Breast (tissue), 4 donors: Measurements from ENCODE around the gene NDFIP1.

DNA sequence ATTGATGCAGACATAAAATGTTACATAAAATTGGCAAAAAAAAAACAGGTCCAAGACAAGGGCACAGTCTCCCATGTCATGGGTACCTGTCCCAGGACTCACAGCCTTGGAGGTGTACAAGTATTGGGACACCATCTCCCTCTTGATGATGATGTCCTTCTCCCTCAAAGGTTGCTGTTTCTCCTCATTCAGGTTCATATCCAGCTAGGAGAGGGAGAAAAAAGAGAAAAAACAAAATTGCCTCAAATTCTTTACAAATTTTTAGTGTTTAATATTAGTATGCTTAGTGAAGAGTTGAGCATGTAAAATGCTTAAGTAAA, 34.8 kb downstream of the DIAPH1 start:
- PRO-cap, 3 experiments: no peak in any of the 3 experiments

- PRO-cap, 3 experiments: no peak in any of the 3 experiments
- RRBS: no CpG with 5 or more reads among the region's 5 CpGs
These were observed 28.7 kb downstream of the DIAPH1 start for GRCh38 chr5:141589982-141590522.

DNA sequence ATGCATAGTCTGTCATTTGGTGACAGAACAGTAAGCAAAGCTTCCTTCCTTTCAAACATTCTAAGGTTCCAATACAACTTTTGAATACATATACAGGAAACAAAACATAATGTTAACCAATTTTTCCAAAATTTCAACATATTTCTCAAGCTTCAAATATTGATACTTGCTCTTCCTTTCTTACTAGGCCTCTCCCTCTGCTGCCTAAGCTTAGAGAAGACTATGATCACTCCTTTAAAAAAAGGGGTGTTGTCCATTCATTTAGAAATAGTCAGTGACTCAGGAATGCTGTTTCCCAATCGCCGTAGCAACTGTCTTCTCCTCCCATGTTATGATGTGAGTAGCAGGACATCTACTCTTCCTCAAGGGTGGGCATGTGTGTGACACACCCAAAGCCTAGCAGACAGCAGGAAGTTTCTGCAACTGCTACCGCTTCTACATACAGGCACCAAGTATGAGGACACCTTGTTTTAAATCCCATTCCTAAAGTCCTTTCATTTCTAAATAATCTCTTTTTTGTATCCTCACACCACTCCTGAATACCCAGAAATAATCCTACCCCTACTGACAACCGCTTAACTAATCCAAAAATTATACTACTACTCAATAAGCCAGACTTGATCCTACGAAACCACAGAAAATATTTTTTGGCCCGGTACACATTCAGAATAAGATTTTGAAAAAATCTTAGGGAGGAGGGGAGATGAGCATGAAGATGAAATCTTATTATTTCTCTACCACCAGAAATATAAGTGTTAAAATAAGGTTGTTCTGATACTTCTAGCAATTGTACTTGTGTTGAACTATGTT, 14.4 kb downstream of the DIAPH1 start:
- PRO-cap, 3 experiments: no peak in any of the 3 experiments
- RRBS: no CpG with 5 or more reads among the region's 6 CpGs

- PRO-cap, 3 experiments: no peak in any of the 3 experiments
- RRBS: no CpG with 5 or more reads among the region's 9 CpGs
These were observed 1.1 kb downstream of the DIAPH1 start for GRCh38 chr5:141617666-141618046.

GRCh38 chr5:141680068-141680759, 1.8 kb downstream of the ARAP3 start:
- PRO-cap, 3 experiments: no peak in any of the 3 experiments
- RRBS: 67% methylated on average over 4 of the region's 18 CpGs

- PRO-cap, 3 experiments: no peak in any of the 3 experiments
- RRBS: 42% methylated on average over 2 of the region's 4 CpGs
These were observed 69.7 kb downstream of the PCDH1 start for GRCh38 chr5:141808433-141809046.

DNA sequence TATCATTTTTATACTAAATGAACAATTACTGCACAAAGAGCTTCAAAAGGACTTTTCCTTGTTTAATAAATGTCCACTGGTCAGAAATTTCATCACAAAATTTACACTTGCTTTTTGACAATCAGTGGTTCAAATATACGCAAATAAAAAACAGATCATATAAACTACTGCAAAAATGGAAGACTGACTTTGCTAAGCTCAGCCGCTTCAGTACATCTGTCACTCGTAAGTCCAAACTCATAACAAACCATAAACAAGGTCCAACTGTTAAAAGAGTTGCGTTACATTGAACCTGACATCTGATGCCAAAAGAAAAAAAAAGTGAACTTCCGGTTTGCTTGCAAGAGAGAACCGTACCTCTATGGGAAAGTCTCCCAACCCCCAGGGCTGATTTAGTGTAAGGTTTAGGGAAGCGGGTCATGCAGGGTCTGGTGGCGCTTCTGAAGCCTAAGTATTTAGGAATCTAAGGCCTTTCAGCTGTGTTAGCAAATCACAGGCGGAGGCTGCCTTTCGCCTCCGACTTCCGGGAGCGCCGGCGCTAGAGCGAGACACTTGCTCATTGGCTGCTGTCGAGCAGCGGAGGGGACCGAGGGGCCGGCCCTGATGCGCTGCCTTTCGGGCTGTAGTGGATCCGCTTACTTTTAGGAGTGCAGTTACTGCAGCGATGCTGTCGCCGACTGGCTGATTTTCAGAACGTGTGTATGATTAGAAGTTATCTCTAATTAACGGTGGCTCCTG, 11.9 kb upstream of the GNPDA1 start:
- PRO-cap, 3 experiments: peak in 3 of 3 experiments; most common plus-strand start position 625 of the sequence (in 3); most common minus-strand start position 442 of the sequence (in 3)
- RRBS: 0% methylated on average over 3 of the region's 28 CpGs

GRCh38 chr5:142053345-142054132, 40.7 kb upstream of the GNPDA1 start:
- PRO-cap, 3 experiments: no peak in any of the 3 experiments
- RRBS: no CpG with 5 or more reads among the region's 4 CpGs

DNA sequence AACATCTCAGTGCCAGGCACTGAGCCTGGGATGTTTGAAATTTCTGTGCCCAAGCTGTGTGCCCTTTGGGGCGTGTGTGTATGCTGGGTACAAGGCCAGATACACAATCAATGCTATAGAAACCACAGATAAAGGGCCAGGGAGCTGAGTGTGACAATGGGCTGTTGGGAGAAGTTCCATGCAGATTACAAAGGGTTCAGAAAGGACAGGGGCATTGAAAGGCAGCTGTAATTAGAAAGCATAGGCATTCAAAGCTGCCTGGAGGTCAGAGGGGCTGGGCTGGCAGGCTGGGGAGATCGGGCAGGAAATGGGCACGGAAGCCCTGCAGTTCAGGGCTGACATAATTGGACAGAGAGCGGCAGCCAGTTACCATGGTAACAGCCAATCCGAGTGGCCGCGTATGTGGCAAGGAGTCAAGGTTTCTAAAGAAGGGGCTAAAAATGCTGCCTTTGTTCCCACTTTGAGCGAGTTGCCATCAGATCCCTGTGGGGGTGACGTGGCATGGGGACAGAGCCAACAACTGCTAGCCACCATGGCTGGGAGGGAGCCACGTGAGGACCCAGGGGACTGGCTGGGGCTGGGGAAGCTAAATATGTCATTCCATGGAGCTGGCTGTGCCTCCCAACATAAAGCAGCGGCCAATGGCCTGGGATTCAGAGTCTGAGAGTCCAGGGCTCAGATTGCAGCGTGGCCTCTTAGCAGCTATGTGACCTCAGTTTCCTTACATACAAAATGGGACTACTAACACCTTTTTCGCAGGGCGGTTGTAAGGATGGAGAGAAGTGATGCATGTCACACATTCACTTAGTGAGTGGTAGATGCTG, 44.7 kb upstream of the NDFIP1 start:
- PRO-cap, 3 experiments: no peak in any of the 3 experiments
- RRBS: no CpG with 5 or more reads among the region's 14 CpGs

DNA sequence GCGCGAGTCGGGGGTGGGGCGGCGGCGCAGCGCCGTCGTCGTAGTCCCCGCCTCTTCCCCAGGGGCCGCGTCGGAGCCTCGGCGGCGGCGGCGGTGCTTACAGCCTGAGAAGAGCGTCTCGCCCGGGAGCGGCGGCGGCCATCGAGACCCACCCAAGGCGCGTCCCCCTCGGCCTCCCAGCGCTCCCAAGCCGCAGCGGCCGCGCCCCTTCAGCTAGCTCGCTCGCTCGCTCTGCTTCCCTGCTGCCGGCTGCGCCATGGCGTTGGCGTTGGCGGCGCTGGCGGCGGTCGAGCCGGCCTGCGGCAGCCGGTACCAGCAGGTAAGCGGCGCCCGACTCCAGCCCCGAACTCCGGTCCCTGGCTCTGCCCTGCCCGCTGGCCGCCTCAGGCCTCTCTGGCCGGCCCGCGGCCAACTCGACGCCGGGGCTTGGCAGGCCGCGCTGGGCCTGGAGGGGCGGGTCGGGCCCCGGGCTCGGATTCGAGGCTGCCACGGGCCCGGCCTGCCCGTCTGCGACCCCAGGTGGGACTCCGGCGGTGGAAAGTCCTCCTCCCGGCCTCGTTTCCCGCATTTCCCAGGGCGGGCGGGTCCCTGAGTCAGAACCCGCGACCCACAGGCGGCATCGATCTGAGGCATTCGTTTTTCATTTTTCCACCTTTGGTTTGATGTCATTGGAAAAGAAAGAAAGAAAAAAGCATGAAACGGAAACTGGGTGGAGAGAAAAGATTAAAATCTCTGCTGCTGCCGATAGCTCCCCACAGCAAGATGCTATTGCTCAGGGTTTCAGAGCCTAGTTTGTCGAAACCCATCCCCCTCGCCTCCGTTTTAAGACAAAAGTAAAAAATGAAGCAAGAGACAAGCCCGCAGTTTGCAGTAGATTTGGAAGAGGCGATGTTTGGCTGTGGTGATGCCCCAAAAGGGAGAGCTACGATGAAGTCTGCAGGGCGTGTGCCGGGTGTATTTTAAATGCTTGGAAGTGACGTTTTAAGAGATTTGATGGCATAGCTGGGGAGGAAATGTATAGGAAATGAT, at the start of gene NDFIP1:
Gene NDFIP1, plus strand, starts transcription at position 61 of the 1,029 bp plus-strand sequence.
- PRO-cap, 3 experiments: peak in 3 of 3 experiments; most common plus-strand start position 61 of the sequence (in 2); most common minus-strand start position 573 of the sequence (in 2)
- RRBS: 2% methylated on average over 28 of the region's 96 CpGs

- PRO-cap, 3 experiments: no peak in any of the 3 experiments
- RRBS: no CpG with 5 or more reads among the region's 11 CpGs
These were observed 4.0 kb downstream of the SPRY4 start for GRCh38 chr5:142320452-142321597.

DNA sequence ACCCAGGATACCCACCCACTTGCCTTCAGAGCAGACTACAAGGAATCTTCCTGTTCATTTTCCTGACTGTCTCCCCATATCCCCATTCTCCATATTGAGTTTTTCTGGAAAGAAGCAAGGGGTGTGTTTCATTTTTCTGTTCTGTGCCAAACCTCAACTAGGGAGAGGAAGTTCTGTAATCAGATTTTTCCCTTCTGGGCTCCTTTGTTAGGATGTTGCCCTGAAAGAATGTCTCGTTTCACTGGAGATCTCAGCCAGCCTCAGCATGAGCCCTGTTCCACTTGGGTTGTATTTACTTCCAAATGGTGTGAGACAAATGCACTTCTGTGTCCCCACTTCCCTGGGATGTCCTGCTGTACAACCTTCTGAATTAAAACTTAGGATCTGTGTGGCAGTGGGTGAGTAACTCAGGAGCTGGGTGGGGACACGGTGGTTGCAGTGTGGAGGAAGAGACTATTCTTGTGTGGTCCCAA, 109.0 kb upstream of the SPRY4 start:
- PRO-cap, 3 experiments: no peak in any of the 3 experiments
- RRBS: no CpG with 5 or more reads among the region's 2 CpGs

GRCh38 chr5:142548983-142549234, 137.0 kb downstream of the FGF1 start:
- PRO-cap, 3 experiments: no peak in any of the 3 experiments
- RRBS: no CpG with 5 or more reads among the region's 1 CpG

GRCh38 chr5:142600622-142601009, 85.3 kb downstream of the FGF1 start:
- PRO-cap, 3 experiments: no peak in any of the 3 experiments
- RRBS: no CpG with 5 or more reads among the region's 13 CpGs

DNA sequence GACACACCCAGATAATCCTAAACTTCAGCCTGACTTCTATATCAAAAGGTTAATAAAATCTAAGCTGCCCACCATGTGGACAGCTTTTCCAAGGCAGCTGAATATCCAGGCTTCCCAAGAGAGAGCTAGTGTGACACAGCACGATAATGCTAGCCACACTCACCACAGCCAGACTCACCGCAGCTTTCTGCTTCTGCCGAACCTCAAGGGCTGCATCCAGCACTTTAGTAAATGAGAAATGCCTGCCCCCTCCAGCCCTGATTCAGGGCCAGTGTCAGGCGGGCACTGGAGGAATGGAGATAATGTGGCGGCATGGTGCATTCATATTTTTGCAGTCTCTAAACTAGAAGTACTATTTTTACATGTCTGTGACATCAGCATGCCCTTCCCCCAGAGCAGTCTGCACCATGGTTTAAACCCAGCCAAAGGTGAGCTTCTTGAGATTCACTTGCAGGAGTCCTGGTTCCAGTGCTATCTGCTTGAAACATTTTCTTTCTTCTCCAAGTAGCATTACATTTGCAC, 493 bp downstream of the FGF1 start:
- PRO-cap, 3 experiments: no peak in any of the 3 experiments
- RRBS: no CpG with 5 or more reads among the region's 5 CpGs

- PRO-cap, 3 experiments: peak in 1 of 3 experiments; most common minus-strand start chr5:142743886 (in 1)
- RRBS: no CpG with 5 or more reads among the region's 5 CpGs
These were observed 26.4 kb upstream of the ARHGAP26 start for GRCh38 chr5:142743683-142744324.

- PRO-cap, 3 experiments: no peak in any of the 3 experiments
- RRBS: no CpG with 5 or more reads among the region's 8 CpGs
These were observed 75.9 kb downstream of the ARHGAP26 start for GRCh38 chr5:142846034-142846519.

DNA sequence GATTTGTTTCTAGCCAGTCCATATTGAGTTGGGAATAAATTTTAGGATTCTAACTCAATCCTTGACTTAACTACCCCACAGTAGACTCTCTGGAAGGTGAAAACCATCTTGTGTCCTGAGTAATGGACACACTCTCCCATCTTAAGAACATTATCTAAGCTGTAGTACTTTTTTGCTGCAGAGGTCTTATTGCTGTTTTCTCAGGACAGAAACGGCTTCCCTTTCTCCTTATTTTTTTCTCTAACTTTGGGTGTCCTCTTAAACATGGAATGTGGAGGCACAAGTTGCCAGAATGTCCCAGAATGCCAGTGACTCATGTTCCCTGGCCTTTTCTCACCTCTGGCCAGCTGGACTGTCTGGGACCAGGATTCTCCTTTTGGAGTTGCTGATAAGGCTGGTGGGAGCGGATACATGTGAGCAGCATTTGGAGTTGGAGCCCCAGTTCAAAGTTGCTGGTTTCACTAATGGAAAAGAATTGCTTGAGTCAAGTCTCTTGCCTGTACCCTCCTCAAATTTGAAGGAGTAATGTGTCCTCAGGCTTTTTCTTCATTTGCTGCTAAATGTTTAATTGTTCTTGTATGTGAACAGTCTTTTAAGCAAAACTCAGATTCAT, 112.8 kb downstream of the ARHGAP26 start:
- PRO-cap, 3 experiments: no peak in any of the 3 experiments
- RRBS: no CpG with 5 or more reads among the region's 2 CpGs

DNA sequence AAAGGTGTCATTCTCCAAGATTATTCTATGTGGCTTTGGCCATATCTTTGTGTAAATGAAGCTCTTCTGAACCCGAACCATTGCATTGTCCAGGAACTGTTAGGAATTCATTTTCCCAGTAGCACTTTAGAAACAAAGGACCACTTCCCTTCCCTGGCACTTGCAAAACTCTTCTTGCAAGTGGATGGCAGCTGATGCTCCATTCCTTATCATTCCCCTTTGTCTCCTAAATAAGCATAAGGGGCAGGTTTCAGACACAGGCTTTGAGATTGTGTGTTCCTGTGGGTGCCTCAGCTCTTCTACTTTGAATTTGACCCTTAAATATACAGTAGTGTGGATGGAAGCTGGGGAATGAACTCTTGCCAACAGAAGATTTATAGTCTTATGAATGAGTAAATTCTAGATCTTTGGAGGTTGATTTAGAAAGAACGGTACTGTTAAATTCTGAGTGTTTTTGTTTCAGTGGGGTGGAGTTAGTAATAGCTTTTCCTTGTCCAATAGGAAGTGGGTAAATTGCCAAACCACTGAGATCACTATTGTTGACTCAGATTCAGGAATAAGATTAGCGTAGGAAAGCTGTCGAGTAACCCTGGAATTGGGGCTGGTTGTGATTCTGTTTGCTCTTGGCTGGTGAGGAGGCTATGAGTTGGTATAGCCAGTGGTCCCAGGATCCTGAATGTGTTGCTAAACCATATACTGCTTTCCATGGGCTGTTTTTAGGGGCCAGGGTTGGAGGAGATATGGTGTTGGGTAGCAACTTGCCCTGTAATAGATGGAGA, 155.5 kb downstream of the ARHGAP26 start:
- PRO-cap, 3 experiments: no peak in any of the 3 experiments
- RRBS: no CpG with 5 or more reads among the region's 4 CpGs

DNA sequence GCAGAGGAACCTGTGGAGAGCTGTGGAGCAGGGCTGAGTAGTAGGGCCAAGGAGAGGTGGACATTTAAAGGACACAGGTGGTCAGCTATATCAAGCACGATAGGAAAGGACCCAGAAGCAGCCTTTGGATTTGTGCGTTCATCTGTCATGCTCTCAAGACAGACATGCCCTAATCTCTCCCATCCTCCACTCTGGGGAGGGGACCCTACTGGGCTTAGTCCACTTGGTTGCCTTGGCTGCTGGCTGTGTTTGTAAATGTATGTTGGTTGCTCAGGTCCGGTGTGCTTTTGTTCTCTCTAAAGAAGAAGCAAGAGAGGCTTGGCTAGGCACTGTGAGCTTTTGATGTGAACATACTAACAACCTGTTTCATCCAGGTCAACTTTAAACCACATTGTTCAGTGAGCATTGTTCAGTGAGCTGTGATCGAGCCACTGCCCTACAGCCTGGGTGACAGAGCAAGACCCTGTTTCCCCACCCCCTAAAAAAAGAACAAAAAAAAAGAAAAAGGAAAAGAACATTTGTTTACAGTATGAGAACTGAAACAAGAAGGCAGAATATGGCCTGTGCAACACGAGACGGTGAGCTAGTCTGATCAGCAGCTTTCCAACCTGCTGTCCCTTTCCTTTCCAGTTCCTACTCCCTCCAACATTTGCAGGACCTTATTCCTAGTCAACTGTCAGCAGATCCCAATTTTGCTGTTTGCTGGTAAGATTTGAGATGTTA, 228.2 kb downstream of the ARHGAP26 start:
- PRO-cap, 3 experiments: no peak in any of the 3 experiments
- RRBS: no CpG with 5 or more reads among the region's 6 CpGs